Calu3 (cell line): ENCODE data around the genes RASSF1, CACNA2D2, GRM2 and ABHD14A.

DNA sequence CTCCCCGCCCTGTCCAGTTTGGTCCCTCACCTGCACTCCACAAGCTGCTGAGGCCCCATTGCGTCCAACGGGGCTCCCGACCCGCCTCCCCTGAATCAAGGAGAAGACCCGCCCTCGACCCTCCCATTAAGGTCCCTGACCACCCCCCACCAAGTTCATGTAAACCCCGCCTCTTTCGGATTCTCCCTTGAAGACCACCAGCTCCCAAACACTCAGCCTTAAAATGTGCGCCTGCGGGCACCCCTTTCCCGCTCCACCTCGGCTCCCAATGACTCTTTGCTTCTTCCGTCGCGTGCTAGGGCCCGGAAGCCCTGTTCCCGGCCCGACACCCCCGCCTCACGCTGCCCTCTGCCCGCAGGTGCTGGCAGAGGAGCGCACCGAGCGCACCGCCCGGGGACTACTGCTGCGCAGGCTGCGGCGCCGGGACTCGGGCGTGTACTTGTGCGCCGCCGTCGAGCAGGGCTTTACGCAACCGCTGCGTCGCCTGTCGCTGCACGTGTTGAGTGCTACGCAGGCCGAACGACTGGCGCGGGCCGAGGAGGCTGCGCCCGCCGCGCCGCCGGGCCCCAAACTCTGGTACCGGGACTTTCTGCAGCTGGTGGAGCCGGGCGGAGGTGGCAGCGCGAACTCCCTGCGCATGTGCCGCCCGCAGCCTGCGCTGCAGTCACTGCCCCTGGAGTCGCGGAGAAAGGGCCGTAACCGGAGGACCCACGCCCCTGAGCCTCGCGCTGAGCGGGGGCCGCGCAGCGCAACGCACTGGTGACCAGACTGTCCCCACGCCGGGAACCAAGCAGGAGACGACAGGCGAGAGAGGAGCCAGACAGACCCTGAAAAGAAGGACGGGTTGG, 2.7 kb upstream of the LSMEM2 start:
- PRO-cap = no peak

GRCh38 chr3:50287214-50287627, 5.0 kb downstream of the IFRD2 start:
- PRO-cap = no peak

- PRO-cap = no peak
Observed at GRCh38 chr3:50298191-50298583, 1.0 kb downstream of the HYAL3 start.

DNA sequence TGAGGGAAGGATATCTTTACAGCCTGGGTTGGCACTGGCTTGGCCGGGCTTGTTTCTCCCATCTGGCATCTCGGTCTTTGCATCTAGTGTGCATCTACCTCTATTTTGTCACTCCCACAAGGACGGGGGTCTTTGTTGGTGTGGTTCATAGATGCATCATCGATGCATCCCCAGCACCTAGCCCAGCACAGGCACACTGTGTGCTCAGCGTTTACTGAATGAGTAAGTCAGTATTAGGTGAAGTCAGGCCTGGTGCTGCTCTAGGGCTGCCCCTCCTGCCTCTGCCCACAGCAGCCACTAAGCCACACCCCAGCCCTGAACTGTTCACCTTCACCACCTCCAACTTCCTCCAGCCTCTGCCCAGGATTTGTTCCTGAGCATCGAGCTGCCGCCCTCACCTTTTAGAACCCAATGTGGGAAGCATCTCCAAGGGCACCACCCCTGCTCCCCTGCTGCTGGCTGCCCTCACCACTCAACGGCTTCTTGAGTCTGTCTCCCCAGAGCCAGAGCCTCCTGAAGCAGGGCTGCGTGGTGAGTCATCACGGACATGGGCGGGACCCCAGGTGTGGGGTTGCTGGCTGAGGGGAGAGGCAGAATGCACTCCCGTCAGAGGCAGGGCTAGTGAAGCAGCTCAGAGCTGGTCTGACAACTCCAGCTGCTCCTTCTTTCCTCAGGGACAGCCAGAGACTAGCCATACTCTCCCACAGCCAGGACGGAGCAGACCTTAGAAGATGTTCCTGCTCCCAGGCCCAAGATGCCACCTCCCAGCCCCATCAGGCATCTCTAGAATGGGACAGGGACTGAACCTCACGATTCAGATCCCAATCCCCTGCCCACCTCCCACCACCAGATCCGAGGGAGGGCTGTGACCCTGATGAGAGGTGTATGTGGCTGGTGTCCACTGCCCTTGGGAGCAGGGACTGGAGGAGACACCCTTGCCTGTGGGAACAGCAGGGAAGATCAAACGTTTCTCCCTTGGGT, 5.8 kb downstream of the HYAL2 start:
- PRO-cap = bidirectional peak, plus-strand start at position 600 of the sequence, minus-strand start at position 491 of the sequence; unidirectional peak, minus-strand start at position 973 of the sequence

GRCh38 chr3:50340532-50341525, at the start of gene RASSF1:
Gene RASSF1, minus strand, starts transcription at chr3:50340836.
- PRO-cap = bidirectional peak, plus-strand start at chr3:50340907, minus-strand start at chr3:50340836

DNA sequence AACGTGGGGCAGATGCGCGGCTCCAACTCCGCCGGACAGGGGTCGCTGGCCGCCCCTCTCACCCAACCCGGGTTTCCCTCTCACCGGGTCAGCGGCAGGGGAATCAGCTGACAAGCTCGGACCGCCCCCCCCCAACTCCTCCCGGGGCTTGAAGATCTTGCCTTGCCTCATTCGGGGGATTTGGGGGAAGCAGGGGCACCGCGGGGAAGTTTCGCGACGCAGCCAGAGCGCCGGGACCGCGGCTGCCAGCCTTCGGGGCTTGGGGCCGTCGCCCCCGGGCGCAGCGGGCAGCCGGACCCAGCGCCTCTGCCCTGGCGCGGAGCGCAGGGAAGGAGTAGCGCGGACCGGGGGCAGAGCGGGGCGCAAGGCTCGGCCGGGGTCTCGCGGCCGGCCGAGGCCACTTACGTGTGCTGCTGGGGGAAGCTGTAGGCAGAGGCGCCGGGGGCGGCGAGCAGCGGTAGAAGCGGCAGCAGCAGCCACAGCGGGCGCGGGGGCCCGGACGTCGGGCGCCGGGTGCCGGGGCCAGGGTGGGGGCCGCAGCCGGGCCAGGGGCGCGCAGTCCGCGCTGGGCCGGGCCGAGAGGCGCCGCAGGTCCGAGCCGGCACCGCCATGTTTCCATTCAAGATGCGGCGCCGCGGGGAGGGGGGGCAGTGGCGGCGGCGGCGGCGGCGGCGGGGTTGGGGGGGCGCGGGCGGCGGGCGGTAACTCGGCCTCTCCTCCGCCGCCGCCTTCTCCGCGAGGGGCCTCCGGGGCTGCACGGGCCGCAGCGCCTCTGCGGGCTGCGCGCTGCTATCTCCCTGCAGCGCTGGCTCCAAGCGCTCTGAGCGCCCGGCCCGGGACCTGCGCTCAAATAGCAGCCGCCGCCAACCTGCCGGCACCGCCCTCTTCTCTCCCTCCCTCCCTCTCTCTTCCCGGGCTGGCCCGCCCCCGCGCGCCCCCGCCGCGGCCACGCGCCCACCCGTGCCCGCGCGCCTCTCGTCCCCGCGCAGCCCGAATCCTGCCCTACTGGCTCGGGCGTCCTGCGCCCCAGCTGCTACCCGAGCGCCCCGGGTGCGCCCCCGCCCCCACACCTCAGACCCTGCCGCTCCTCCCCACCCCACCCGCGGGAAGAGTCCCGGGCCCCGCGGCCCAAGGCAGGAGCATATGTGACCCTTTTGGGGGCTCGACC, at the start of gene CACNA2D2:
TSS of gene CACNA2D2 (minus strand) at position 822 of the 1,168 bp plus-strand sequence.
- PRO-cap = unidirectional peak, minus-strand start at position 822 of the sequence

DNA sequence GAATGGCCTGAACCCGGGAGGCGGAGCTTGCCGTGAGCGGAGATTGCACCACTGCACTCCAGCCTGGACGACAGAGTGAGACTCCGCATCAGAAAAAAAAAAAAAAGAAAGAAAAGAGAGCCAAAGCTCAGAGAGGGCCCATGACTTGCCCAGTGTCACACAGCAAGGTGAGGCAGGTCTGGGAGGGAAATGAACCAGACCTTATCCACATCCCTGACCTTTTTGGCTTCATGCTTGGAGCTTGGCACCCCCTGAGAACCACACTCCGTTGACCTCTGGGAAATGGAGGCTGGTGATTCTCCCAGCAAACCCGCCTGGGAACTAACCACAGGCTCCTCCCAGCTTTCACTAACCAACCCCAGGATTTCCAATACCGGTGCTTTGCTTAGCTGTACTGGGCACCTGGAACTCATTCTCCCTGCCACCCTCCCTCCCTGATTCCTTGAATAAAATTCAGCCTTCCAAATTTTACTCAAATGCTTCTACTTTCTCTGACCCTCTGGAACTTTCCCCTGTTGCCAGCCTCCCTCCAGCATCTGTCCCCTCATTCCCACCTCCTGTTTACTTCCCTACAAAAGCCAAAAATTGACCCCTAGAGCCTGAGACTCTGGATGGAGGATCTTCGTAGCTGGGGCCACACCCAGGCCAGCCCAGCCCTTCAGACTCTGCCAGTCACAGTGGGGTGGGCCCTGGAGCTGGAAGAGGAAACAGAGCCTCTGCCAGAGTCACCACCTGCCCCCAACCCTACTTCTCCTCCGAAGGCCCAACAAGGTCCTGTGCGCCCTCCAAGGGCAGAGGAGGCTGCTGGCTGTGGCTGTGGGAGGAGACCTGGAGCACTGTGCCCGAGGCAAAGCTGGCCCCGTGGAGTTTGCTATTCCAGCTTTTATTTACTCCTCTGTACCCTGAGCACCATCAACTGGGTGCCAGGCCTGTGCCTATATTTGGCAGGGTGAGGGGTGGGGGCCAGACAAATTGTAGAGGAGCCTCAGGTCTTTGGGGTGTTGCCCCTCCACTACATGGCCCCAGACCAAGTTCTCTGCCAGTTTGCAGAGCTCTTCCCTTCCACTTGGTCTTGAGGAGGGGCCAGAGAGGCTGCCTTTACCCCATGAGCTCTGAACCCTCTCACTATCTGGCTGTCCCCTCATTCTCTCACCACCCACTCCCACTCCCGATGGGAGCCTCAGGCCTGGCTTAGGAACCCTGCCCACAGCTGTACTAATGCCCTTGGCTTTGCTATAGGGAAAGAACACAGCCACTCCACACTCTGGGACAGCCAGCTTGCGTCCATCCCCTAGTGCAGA, 19.1 kb downstream of the CISH start:
- PRO-cap = no peak

- PRO-cap = no peak
Observed at GRCh38 chr3:50604933-50605885, 6.4 kb downstream of the CISH start.

GRCh38 chr3:50607530-50608125, 3.9 kb downstream of the CISH start:
- PRO-cap = no peak

DNA sequence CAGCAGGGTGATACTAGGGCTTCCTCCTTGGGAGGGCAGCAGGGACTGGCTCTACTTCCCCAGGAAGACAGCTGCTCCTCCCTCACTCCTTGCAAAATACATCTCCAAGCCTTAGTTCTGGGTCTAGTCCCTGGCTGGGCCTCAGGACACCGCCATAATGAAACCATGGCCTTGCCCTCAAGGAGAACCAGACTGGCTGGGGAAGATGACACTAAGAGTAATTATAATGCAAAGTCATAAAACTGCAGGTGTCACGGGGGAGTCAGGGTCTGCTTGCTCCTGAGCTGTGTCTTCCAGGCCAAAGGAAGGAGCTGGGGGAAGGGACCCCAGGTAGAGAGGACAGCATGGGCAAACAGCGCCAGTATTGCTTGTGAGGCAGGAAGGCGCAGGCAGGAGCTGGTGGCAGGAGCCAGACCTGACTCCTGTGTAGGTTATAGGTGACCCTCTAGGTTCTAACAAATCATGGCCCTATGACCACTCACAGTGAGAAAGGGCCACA, 2.0 kb downstream of the CISH start:
- PRO-cap = no peak

DNA sequence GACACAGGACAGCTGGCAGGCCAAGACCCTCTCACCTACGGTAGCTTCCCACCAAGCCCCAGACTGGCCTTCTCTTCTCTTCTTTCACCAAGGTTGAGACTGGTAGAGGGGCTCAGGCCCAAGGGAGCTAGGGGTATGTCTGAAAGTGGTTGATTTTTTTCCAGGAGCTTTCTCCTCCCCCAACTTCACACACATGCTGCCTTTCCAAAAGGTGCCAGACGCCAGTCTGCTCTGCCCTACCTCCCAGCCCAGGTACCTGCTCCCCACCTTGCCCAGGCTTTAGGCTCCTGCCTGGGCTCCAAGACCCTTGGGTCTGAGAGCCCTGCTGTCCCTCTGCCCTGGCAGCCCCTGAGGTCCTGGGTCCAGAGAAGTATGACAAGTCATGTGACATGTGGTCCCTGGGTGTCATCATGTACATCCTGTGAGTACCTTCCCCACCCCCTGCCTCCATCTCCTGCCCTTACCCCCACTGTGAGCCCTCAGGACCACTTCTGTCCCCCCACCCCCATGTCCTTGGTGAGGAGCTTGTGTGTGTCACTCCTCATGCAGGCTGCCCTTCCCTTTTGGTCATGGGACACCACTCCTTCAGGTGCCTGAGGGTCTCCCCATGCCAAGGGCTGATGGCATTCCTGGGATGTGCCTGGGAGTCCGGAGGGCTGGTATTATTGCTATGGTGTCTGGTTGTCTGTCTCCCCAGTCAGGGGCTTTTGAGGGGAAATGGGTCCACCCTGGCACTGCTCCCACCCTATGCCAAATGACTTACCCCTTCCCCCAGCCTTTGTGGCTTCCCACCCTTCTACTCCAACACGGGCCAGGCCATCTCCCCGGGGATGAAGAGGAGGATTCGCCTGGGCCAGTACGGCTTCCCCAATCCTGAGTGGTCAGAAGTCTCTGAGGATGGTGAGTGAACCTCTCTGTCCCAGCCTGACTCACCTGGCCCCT, 28.7 kb downstream of the MAPKAPK3 start:
- PRO-cap = no peak

DNA sequence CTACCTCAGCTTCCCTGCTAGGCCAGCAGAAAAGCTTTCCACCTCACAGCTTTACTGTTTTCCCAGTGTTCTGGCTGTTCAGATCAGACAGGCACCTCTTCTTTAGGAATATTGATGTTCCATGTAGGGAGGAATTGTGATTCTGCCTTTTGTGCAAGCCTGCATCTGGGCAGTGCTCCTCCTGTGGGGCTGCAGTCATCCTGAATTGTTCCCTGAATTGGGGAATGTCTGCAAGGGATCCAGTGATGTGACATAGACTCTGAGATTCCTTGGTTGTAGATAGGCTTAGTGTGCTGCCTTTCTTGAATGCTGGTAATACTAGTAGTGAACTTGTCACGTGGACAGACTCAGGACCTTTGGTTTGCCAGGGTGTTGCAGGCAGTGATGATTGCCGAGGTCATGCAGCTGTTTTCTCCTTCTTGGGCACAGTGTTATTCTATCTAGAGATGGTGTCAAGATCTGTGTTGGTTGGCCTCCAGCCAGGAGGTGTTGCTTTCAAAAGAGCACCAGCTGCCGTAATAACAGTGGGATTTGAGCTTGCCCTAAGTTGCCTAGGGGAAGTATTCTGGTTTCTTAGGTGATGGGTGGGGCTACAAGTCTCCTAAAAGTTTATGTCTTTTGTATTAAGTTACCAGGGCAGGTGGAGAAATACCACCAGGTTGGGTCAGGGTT, 349.9 kb downstream of the DOCK3 start:
- PRO-cap = no peak

GRCh38 chr3:51385683-51386190, 646 bp downstream of the MANF start:
- PRO-cap = no peak

DNA sequence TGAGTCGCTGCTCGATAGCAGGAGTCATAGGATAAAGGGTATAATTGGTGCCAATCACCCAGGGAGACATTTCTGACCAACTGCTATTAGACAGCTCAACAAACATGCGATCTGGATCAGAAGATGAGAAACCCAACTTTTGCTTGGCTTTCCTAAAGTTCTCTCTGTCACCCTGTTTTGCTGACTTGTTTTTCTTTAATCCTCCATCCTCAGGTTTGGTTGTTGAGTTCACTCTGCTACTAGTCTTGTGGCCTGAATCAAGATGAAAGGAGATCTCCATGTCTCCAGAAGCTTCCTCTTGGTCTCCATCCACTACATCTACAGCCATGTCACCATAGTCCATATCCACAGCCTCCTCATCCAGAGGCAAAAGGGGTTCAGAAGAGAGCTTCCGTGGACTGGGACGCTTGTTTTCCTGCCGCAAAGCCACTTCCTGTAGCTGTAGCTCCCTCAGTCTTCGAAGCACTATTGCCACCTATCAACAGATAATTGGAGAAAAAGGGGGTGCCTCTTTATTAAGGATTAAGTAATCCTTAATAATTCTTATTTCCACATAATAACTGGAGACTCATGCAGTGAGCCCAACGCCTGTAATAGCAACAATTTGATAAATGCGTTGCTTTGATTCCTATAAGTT, 50.5 kb downstream of the RBM15B start:
- PRO-cap = no peak

DNA sequence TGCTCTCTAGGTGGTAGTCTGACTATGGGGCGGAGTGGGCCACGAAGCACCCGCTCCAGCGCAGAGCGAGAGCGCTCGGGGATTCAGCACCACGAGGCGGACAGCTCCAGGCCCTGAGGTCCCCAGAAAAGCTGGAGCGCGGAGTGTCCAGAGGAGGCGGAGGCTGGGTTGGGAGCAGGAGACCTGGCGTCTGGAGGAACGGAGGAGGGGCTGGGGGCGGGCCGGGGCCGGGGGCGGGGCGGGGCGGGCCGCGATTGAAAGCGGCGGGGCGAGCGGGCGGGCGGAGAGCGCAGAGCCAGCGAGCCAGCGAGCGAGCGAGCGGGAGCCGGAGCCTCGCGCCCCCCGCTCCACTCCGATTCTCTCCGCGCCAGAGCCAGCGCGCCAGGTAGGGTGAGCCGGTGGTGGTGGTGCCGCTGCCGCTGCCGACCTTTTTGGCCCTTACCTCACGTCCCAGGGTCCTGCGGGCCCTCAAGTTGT, at the start of gene GRM2:
TSS of gene GRM2 (plus strand) at position 286 of the 477 bp plus-strand sequence.
- PRO-cap = no peak

DNA sequence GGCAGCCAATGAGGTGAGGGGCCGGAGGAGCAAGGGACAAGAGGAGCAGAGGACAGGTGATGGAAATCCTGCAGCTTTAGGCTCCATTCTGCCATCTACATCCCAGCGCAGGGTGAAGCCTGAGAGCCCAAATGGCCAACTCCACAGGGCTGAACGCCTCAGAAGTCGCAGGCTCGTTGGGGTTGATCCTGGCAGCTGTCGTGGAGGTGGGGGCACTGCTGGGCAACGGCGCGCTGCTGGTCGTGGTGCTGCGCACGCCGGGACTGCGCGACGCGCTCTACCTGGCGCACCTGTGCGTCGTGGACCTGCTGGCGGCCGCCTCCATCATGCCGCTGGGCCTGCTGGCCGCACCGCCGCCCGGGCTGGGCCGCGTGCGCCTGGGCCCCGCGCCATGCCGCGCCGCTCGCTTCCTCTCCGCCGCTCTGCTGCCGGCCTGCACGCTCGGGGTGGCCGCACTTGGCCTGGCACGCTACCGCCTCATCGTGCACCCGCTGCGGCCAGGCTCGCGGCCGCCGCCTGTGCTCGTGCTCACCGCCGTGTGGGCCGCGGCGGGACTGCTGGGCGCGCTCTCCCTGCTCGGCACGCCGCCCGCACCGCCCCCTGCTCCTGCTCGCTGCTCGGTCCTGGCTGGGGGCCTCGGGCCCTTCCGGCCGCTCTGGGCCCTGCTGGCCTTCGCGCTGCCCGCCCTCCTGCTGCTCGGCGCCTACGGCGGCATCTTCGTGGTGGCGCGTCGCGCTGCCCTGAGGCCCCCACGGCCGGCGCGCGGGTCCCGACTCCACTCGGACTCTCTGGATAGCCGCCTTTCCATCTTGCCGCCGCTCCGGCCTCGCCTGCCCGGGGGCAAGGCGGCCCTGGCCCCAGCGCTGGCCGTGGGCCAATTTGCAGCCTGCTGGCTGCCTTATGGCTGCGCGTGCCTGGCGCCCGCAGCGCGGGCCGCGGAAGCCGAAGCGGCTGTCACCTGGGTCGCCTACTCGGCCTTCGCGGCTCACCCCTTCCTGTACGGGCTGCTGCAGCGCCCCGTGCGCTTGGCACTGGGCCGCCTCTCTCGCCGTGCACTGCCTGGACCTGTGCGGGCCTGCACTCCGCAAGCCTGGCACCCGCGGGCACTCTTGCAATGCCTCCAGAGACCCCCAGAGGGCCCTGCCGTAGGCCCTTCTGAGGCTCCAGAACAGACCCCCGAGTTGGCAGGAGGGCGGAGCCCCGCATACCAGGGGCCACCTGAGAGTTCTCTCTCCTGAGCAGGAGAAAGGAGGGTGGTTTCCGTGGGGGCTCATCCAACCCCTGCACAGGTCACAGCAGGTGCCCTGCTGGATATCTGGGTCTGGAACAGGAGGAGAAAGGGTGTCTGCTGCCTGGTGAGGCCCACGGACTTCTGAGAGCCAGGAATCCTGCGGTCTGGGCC, 842 bp downstream of the GPR62 start:
- PRO-cap = no peak

DNA sequence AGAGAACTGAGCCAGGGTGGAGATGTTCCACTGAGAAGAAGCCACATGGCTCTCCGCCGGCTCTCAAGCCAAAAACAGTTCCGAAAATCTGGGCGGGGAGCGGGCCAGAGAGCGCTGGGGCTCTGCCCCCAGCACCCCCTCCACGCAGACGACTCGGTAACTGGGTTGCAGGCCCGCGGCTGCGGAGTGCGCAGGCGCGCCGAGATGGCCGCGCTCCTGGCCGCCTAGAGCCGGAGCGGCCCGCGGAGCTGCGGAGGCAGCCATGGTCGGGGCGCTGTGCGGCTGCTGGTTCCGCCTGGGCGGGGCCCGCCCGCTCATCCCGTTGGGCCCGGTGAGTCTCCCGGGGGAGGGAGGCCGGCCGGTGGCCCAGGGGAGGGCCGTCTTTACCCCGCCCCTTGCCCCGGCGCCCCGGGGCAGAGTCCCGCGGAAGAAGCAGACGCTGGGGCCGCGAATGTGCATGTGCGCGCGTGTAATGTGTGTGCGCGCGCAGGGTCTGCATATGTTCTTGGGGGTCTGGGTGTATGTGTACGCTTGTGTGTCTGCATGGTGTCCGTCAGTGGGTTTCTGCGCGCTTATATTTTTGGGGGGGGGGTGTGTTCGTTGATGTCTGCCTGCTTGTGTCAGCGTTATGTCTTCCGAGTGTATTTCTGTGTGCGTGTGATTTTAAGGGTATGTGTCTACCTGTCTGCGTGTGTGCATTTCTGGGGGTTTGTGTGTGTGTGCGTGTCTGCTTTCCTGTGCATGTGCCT, at the start of gene ABHD14A:
TSS of gene ABHD14A (plus strand) at position 191 of the 749 bp plus-strand sequence.
- PRO-cap = bidirectional peak, plus-strand start at position 191 of the sequence, minus-strand start at position 278 of the sequence; bidirectional peak, plus-strand start at position 435 of the sequence, minus-strand start at position 420 of the sequence

DNA sequence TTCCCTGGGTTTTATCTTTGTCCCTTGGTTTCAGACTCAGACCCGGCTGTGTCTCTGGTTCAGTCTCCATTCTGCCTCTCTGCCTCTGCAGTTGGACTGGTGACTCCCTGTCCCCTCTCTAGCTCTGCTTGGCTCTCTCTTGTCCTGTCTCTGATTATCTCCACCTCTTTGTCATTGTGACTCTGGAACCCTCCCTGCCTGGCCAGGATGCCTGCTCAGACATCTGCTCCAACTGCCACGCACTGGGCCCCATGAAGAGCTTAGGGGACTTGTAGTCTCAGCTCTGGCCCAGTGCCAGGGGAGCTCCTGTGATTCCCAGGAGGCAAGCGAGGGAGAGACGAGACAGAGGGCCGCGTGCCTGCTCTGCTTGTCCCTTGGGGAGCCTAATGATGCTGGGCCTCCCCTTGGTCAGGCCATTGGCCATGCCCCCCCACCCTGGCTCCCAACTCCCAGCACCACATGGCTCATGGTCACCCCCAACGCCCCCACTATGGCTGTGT, 26.2 kb upstream of the RPL29 start:
- PRO-cap = no peak

GRCh38 chr3:52024992-52025399, 29.3 kb upstream of the RPL29 start:
- PRO-cap = no peak

DNA sequence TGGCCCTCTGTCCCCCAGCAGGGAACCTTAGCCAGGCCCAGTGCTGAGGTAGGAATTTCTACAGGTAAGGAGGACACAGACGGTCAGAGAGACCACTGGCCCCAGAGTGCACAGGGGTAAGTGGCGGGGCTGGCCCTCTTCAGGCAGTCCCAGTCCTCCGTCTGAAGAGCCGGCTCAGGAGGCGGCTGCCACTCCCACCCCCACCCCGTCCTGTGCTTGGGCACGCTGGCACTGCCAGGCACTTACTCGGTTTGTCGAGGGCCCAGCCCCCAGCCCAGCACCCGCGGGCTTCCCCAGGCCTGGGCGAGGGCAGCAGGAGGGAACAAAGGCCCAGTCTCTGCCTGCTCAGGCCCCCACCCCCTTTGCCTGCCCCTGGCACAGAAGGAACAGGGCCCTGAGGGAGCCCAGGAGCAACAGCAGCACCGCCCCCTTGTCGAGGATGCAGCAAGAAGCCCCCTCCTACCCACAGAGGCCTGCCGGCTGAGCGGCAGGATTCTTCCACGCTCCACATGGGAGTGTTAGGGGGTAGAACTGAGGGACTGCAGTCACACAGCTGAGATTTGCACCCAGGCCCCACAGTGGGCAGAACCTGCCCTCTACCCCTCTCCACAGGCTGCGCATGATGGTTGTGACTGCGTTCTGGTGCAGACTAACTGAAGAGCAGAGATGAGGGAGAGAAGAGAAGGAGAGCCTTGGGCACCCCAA, 9.0 kb downstream of the DUSP7 start:
- PRO-cap = no peak